Jejunum (tissue), 1 donor: ENCODE measurements around a stretch of chr18.

- PRO-cap = unidirectional peak, minus-strand start at chr18:80033626; unidirectional peak, minus-strand start at chr18:80033737; unidirectional peak, minus-strand start at chr18:80033894; bidirectional peak, plus-strand start at chr18:80034467, minus-strand start at chr18:80034174
Measured at GRCh38 chr18:80033169-80034323, 688 bp upstream of the RBFA start.

GRCh38 chr18:80118966-80120245, 10.3 kb downstream of the ADNP2 start:
- PRO-cap = no peak

GRCh38 chr18:80137412-80138064, 28.5 kb downstream of the ADNP2 start:
- PRO-cap = no peak

DNA sequence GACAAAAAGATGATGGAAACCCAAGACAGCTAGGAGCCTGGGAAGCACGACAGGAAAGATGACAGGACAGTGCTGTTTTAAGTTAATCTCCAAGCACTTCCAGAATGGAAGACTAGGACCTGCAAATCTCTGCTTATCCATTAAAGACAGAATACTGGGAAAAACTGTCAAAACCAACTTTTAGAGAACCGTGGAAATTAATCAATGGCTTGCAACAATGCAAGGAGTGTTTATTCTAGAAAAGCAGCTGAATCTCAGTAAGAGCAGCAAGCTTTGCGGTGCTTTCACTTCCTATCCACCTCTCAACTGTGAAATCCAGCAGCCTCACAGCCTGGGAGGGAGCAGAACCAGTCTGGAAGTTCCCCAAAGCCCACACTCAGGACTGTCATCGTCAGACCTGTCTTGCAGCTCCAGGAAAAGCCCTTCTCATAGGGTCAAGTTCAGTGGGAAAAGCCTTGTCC, 37.2 kb downstream of the PARD6G start:
- PRO-cap = no peak

GRCh38 chr18:80246085-80246798, 1.1 kb downstream of the PARD6G start:
- PRO-cap = bidirectional peak, plus-strand start at chr18:80246720, minus-strand start at chr18:80246447